ENCODE results near the genes MTHFSD and C16orf95.

DNA sequence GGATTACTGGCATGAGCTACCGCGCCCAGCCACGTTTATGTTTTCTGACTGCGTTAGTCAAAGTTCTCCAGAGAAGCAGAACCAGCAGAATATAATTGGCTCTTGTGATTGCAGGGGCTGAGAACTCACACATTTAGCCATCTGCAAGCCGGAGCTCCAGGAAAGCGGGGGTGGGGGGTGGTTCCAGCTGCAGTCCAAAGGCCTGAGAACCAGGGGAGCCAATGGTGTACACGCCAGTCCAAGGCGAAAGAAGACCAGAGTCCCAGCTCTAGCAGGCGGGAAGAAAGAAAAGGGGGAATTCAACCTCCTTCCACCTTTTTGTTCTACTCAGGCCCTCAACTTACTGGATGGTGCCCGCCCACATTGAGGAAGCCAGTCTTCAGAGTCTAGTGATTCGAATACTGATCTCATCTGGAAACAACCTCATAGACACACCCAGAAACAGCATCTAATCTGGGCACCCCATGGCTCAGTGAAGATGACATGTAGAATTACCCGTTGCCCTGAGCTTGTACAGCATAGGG lies 263.7 kb downstream of the IRF8 start:
- PRO-cap = no peak
CAGE:
- cytosol, long polyA minus RNA = no peak
- cytosol, long polyA plus RNA = no peak
- long polyA plus RNA = no peak
- nucleus, long polyA minus RNA = no peak
- nucleus, long polyA plus RNA = no peak

GRCh38 chr16:86219552-86220026 lies 290.7 kb upstream of the FOXF1 start:
- PRO-cap = no peak
CAGE:
- cytosol, long polyA minus RNA = no peak
- cytosol, long polyA plus RNA = no peak
- long polyA plus RNA = no peak
- nucleus, long polyA minus RNA = no peak
- nucleus, long polyA plus RNA = no peak

- PRO-cap = no peak
CAGE:
- cytosol, long polyA minus RNA = no peak
- cytosol, long polyA plus RNA = no peak
- long polyA plus RNA = no peak
- nucleus, long polyA minus RNA = no peak
- nucleus, long polyA plus RNA = no peak
Measured at GRCh38 chr16:86303797-86304649, 206.3 kb upstream of the FOXF1 start.

- PRO-cap = no peak
CAGE:
- cytosol, long polyA minus RNA = no peak
- cytosol, long polyA plus RNA = no peak
- long polyA plus RNA = no peak
- nucleus, long polyA minus RNA = no peak
- nucleus, long polyA plus RNA = no peak
Measured at GRCh38 chr16:86349364-86349829, 160.9 kb upstream of the FOXF1 start.

GRCh38 chr16:86495627-86496285 lies 14.6 kb upstream of the FOXF1 start:
- PRO-cap = no peak
CAGE:
- cytosol, long polyA minus RNA = no peak
- cytosol, long polyA plus RNA = no peak
- long polyA plus RNA = no peak
- nucleus, long polyA minus RNA = no peak
- nucleus, long polyA plus RNA = no peak

GRCh38 chr16:86502996-86504242 lies 6.9 kb upstream of the FOXF1 start:
- PRO-cap = no peak
CAGE:
- cytosol, long polyA minus RNA = no peak
- cytosol, long polyA plus RNA = no peak
- long polyA plus RNA = no peak
- nucleus, long polyA minus RNA = no peak
- nucleus, long polyA plus RNA = no peak

- PRO-cap = no peak
CAGE:
- cytosol, long polyA minus RNA = no peak
- cytosol, long polyA plus RNA = no peak
- long polyA plus RNA = no peak
- nucleus, long polyA minus RNA = no peak
- nucleus, long polyA plus RNA = no peak
Measured at GRCh38 chr16:86507894-86508961, 2.1 kb upstream of the FOXF1 start.

- PRO-cap = no peak
CAGE:
- cytosol, long polyA minus RNA = no peak
- cytosol, long polyA plus RNA = no peak
- long polyA plus RNA = no peak
- nucleus, long polyA minus RNA = no peak
- nucleus, long polyA plus RNA = no peak
Measured at GRCh38 chr16:86516551-86517314, 6.4 kb downstream of the FOXF1 start.

DNA sequence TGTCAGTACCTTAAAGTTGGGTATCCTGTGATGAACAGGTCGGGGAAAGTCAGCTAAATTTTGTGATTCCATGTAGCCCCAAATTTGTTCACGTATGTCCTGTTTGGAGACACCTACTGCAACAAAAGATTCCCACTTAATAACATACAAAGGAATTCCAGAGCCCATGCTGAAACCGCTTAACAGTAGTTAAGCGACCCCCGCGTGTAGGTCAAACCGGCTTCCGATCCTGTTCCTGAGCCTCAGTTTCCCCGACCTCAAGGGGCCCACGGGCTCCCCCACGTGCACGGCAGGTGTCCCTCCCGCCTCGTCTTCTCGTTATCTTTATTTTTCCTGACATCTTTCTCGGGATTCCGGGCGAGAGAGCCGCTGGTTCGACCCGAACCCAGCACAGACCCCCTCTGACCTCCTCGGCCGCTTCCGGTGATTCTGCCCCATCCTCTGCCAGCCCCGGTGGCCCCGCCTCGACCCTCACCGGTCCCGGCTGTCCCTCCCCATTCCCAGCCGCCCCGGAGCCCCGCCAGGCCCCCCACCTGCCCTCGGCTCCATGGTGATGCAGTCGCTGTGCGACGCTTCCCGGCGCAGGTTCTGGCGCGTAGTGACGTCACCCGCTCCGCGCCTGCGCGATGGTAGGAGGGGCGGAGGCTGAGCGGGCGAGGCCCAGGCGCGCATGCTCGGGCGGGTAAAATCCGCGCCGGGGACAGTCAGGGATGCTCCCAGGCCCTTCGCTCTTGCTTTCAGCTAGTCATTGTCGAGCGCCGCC lies at the start of gene MTHFSD:
Gene MTHFSD, minus strand, starts transcription at position 600 of the 763 bp plus-strand sequence.
- PRO-cap = unidirectional peak, plus-strand start at position 149 of the sequence; bidirectional peak, plus-strand start at position 671 of the sequence, minus-strand start at position 549 of the sequence
CAGE:
- cytosol, long polyA minus RNA = no peak
- cytosol, long polyA plus RNA = no peak
- long polyA plus RNA = start-site peak on the minus strand centred at position 554 of the sequence, 30 bp wide, 30 and 71 reads in 2 replicates
- nucleus, long polyA minus RNA = start-site peak on the minus strand centred at position 558 of the sequence, 8 bp wide, 105 reads
- nucleus, long polyA plus RNA = no peak

GRCh38 chr16:86563742-86564305 lies 2.8 kb upstream of the FOXC2 start:
- PRO-cap = no peak
CAGE:
- cytosol, long polyA minus RNA = no peak
- cytosol, long polyA plus RNA = no peak
- long polyA plus RNA = no peak
- nucleus, long polyA minus RNA = no peak
- nucleus, long polyA plus RNA = no peak

GRCh38 chr16:86567481-86568247 lies 1.0 kb downstream of the FOXC2 start:
- PRO-cap = bidirectional peak, plus-strand start at chr16:86567592, minus-strand start at chr16:86567379; bidirectional peak, plus-strand start at chr16:86568351, minus-strand start at chr16:86568135
CAGE:
- cytosol, long polyA minus RNA = no peak
- cytosol, long polyA plus RNA = no peak
- long polyA plus RNA = no peak
- nucleus, long polyA minus RNA = start-site peak on the minus strand at chr16:86567392-86567853, 14 reads
- nucleus, long polyA plus RNA = no peak

GRCh38 chr16:86604276-86604911 lies 26.0 kb downstream of the FOXL1 start:
- PRO-cap = no peak
CAGE:
- cytosol, long polyA minus RNA = no peak
- cytosol, long polyA plus RNA = no peak
- long polyA plus RNA = no peak
- nucleus, long polyA minus RNA = no peak
- nucleus, long polyA plus RNA = no peak

- PRO-cap = no peak
CAGE:
- cytosol, long polyA minus RNA = no peak
- cytosol, long polyA plus RNA = no peak
- long polyA plus RNA = no peak
- nucleus, long polyA minus RNA = no peak
- nucleus, long polyA plus RNA = no peak
Measured at GRCh38 chr16:86663895-86664312, 85.6 kb downstream of the FOXL1 start.

- PRO-cap = unidirectional peak, plus-strand start at chr16:86751343
CAGE:
- cytosol, long polyA minus RNA = no peak
- cytosol, long polyA plus RNA = no peak
- long polyA plus RNA = no peak
- nucleus, long polyA minus RNA = no peak
- nucleus, long polyA plus RNA = no peak
Measured at GRCh38 chr16:86751248-86751578, 172.9 kb downstream of the FOXL1 start.

DNA sequence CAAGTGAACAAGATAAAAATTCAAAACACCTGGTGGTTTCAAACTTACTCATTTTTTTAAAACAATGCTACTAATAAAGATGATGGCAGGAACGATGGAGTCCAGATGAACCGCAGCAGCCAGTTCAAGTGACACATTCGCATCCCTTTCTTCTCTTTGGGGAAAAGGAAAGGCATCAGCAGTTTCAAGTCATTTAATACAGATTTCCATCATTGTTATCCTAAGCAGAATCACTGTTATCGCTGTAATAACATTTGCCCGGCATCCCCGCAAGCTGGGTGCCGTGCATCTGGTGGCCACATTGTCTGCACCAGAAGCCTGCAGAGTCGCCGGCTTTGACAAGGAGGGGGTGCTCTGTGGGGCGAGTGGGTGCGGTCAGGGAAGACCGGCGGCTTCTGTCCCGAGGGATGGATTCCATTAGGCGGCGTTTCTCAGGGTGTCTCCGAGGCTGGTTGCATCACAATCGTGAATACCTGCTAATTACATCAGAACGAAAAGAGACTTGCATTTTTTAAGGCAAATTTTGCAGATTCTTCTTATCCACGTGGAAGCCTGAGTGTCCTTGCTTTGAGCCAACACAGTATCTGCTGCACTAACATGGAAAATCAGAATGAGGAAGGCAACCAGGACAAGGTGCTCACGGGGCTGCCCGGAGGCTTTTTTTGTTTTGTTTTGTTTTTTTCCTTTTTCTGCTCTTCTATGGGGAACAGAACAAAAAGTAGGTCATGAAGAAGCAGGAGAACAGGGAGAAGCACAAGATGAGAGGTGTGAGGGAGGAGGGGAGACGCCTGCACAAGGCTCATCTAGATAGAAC lies 183.3 kb downstream of the FOXL1 start:
- PRO-cap = no peak
CAGE:
- cytosol, long polyA minus RNA = no peak
- cytosol, long polyA plus RNA = no peak
- long polyA plus RNA = no peak
- nucleus, long polyA minus RNA = no peak
- nucleus, long polyA plus RNA = no peak

DNA sequence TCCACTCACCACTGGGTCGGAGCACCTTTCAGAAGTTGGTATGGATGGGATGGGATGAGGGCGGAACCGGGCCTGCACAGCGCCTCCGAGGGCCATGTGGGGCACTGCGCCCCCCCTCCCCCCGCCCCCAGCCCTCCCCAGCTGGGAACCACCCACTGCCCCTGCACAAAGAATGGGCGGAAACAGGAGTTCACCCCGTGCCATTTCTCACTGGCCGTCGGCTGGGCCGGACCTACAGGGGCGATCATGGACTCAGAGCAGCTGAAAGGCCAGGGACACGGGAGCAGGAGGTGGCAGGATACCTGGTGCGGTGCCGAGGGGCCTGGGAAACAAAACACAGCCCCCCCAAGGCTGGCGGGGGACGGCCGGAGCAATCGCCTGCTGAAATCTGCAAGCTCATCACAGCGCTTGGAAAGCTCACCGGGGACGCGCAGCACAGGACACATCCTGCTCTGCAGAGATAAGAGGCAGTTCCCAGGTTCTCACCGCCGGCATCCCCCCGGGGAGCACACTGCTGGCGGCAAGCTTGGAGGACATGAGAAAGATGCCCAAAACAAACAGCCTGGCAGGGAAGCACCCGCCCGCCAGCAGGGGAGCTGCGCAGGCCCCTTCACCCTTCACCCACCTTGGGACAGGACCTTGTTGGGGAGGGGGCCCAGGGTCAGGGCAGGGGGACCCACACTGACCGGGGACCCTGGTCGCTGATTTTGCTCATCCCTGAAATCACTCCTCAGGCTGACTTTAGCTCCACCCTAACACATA lies 264.0 kb downstream of the C16orf95 start:
- PRO-cap = unidirectional peak, plus-strand start at position 204 of the sequence
CAGE:
- cytosol, long polyA minus RNA = no peak
- cytosol, long polyA plus RNA = no peak
- long polyA plus RNA = no peak
- nucleus, long polyA minus RNA = start-site peak on the plus strand centred at position 198 of the sequence, 11 bp wide, 17 reads
- nucleus, long polyA plus RNA = no peak

- PRO-cap = unidirectional peak, plus-strand start at chr16:87217012; bidirectional peak, plus-strand start at chr16:87217240, minus-strand start at chr16:87217181
CAGE:
- cytosol, long polyA minus RNA = no peak
- cytosol, long polyA plus RNA = no peak
- long polyA plus RNA = no peak
- nucleus, long polyA minus RNA = no peak
- nucleus, long polyA plus RNA = no peak
Measured at GRCh38 chr16:87216676-87217374, 100.4 kb downstream of the C16orf95 start.

GRCh38 chr16:87317146-87318126 lies at the start of gene C16orf95:
Gene C16orf95, minus strand, starts transcription at chr16:87317392.
- PRO-cap = bidirectional peak, plus-strand start at chr16:87317496, minus-strand start at chr16:87317350; bidirectional peak, plus-strand start at chr16:87317881, minus-strand start at chr16:87317915; bidirectional peak, plus-strand start at chr16:87317968, minus-strand start at chr16:87317944
CAGE:
- cytosol, long polyA minus RNA = start-site peak on the minus strand at chr16:87317339-87317389, 54 reads
- cytosol, long polyA plus RNA = no peak
- long polyA plus RNA = no peak
- nucleus, long polyA minus RNA = start-site peak on the plus strand at chr16:87317490-87317497, 30 reads
- nucleus, long polyA plus RNA = no peak

DNA sequence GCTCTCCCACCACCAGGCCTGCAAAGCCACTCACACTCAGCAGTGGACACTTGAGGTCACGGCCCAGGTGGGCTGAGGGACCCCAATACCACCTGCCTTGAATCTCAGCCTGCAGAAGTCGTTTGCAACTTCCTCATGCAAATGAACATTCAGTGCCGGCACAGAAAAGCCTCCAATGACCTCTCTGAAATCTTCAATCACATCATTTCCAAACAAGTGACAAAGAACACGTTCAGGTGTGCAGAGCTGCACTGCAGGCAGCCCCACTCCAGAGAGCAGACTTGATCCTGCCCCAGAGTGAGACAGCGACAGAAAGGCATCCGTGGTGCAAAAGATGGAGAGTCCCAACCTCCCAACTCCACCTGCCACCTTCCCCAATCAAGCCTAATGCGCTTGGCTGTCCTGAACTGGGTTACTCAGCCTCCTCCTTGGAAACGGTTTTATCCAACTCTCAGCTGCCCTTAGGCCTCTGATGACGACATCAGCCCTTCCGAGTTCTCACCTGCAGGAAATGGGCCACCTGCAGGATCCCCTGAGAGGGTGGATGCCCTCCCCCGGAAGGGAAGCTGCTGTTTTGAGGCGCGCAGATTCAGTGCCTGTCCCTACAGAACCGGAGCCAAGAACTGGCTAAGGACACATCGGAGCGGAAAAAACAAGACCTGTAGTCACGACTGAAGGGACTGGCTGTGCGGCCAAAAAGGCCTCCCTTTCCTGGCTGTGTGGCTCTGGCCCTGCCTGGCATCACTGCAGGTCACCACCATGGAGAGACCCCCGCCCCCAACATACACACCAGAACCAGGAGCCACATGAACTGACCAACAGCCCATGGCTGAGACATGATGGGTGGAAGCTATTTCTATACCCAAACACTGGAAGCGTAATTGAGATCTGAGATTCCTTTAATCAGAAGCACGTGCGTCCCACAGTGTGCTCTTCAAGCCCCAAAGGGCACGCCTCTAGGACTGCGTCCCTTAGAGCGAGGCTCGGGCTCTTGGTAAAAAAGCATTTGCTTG lies 11.6 kb upstream of the C16orf95 start:
- PRO-cap = no peak
CAGE:
- cytosol, long polyA minus RNA = no peak
- cytosol, long polyA plus RNA = no peak
- long polyA plus RNA = no peak
- nucleus, long polyA minus RNA = no peak
- nucleus, long polyA plus RNA = no peak

GRCh38 chr16:87409713-87410414 lies 17.7 kb downstream of the MAP1LC3B start:
- PRO-cap = no peak
CAGE:
- cytosol, long polyA minus RNA = no peak
- cytosol, long polyA plus RNA = no peak
- long polyA plus RNA = no peak
- nucleus, long polyA minus RNA = no peak
- nucleus, long polyA plus RNA = no peak

Measured in endothelial cell of umbilical vein (primary cell).